Cardiac fibroblast (primary cell): ENCODE measurements around a stretch of chr22.

GRCh38 chr22:50657869-50658457 is 30.0 kb upstream of the ARSA start:
- RRBS, result no CpG with 5 or more reads among the region's 9 CpGs

DNA sequence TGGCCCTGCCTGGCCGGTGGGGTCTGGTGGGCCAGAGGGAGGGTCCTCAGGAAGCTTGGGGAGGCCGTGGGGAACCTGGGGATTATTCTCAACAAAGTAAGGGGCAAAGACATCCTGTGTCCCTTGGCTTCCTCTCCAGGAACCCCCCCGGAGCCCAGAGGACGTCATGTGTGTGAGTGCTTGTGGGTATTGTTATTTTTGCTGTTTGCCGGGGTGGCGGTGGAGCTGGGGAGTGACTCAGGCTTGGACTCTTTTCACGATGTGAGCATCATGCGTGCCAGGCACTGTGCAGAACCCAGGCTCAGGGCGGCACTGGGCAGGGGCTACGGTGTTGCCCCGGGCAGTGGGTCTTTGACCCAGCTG is 43.7 kb upstream of the ARSA start:
- RRBS, result 46% methylated on average over 3 of the region's 11 CpGs

DNA sequence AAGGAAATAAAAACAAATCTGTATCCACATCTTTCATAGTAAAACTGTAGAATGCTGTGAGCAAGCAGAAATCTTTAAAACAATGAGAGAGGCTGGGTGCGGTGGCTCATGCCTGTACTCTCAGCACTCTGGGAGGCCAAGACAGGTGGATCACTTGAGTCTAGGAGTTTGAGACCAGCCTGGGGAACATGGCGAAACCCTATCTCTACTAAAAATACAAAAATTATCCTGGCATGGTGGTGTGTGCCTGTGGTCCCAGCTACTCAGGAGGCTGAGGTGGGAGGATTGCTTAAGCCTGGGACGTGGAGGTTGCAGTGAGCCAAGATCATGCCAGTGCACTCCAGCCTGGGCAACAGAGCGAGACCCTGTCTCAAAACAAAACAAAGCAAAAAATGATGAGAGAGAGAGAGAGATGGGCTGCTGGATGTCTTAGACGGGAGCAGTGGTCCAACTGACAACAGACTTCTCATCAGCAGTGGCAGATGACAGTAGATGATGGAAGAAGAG is 29.2 kb upstream of the ACR start:
- RRBS, result no CpG with 5 or more reads among the region's 5 CpGs

DNA sequence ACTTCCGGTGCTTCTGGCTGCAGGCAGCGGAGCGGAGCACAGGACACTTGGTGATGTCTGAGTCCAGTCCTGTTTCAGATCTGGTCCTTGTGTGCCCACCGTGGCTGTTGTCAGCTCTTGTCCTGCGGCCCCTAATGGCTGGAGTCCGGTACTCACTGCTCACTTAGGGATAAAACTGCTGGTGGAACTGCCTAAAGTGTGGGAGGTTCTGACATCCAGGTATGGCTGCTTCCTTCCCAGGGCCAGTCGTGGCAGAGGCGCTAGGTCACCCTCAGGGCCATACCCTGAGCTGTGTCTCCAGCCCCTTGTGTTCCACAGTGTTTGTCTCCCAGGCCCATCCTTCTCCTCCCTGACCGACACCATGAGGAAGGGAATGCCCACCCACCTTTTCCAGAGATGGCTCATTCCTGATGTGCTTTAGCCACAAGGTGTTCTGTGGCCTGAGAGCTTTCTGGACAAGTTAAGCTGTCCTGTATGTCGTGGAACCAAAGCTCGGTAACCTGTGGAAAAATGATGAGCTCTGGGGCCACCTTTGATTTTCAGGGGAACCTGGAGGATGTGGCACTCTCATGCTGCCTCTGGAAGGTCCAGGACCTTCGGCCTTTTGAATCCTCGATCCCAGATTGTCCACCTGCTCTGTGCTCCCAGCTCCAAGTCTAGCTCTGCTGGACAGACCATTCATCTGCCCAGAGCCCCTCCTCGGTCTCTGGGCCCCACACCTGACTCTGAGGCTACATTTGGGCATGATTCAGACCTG is 12.3 kb upstream of the ACR start:
- RRBS, result no CpG with 5 or more reads among the region's 14 CpGs

DNA sequence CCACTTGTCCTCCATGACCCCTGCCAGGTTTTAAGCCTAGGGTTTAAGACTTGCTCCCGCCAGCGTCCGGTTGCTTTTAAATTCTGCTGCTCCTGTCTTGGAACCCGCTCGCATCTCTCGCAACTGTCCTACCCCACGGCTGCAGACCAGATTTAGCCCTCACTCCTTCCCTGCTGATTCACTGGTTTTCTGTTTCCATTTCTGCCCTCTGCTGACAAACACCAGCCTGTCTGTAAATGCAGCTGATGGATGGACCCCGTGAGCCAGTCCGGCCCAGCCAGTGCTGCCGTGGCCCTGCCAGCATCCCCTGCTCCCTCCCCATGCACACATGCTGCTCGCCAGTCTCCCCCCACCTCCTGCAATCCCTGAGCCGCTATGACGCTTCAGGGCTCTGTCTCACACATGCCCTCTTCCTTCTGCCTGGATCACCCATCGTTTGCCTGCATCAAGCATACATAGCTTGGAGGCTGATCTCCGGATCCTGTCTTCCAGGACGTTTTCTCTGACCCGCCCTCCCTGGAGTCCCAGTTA is 4.5 kb upstream of the ACR start:
- RRBS, result no CpG with 5 or more reads among the region's 17 CpGs